ENCODE measurements around a stretch of chr17.

- RRBS: 16% methylated on average over 17 of the region's 71 CpGs
CAGE:
- cytosol, long polyA plus RNA: no peak
- long polyA plus RNA: no peak
- nucleus, long polyA plus RNA: no peak
Observed at GRCh38 chr17:81121708-81122415, 43.4 kb upstream of the PVALEF start.

DNA sequence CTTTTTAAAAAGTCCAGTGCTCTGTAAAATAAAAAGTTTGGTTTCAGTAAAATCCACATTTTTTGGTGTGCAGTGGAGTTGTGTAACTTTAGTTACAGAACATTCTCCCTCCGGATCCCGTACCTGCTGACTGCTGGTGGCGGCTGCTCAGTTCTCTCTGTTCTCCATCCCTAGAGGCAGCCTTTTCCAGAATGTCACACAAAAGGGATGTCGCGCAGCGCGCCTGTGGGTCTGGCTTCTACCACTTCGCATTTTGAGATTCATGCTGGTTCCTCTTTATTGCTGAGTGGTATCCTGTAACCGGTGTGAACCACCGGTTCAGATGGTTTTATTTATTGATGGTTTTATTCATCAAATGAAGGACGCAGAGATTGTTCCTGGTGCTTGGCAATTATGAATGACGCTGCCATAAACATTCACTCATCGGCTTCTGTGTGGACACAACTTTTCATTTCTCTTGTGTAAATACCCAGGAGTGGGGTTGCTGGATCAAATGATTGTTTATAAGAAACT lies 1.0 kb upstream of the CEP131 start:
- RRBS: no CpG with 5 or more reads among the region's 13 CpGs
CAGE:
- cytosol, long polyA plus RNA: no peak
- long polyA plus RNA: no peak
- nucleus, long polyA plus RNA: no peak

- RRBS: 82% methylated on average over 6 of the region's 26 CpGs
CAGE:
- cytosol, long polyA plus RNA: no peak
- long polyA plus RNA: no peak
- nucleus, long polyA plus RNA: no peak
Observed at GRCh38 chr17:81243087-81243859, 4.2 kb downstream of the NDUFAF8 start.

- RRBS: no CpG with 5 or more reads among the region's 11 CpGs
CAGE:
- cytosol, long polyA plus RNA: no peak
- long polyA plus RNA: no peak
- nucleus, long polyA plus RNA: no peak
Observed at GRCh38 chr17:81305255-81305761, 10.2 kb upstream of the SLC38A10 start.

GRCh38 chr17:81338943-81339858 lies 44.1 kb upstream of the SLC38A10 start:
- RRBS: no CpG with 5 or more reads among the region's 14 CpGs
CAGE:
- cytosol, long polyA plus RNA: no peak
- long polyA plus RNA: no peak
- nucleus, long polyA plus RNA: no peak

DNA sequence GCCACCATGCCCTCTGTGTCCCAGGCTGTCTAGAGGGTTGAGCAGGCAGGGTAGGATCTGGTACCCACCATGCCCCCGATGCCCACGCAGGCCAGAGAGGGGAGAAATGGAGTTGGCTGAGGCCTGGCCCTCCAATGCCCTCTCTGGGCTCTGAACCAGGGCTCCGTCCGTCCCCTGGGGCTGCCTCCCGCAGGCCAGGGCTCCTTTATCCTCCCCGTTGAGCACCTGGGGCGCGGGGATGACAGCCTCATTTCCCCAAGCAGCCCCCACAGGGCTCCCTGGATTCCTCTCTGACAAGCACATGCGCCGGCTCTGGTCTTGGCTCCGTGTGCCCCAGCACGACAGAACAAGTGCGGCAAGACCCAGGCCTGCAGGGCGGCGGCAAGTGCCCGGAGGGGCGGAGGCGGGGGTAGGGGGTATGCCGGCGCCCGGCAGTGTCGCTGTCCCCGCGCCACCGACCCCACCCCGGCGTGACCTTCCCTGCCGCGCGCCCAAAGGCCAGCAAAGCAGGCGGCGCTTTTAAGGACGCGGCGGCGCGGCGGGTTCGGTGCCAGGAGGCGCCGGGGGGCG lies 8.9 kb upstream of the BAHCC1 start:
- RRBS: 16% methylated on average over 25 of the region's 42 CpGs
CAGE:
- cytosol, long polyA plus RNA: no peak
- long polyA plus RNA: no peak
- nucleus, long polyA plus RNA: no peak

DNA sequence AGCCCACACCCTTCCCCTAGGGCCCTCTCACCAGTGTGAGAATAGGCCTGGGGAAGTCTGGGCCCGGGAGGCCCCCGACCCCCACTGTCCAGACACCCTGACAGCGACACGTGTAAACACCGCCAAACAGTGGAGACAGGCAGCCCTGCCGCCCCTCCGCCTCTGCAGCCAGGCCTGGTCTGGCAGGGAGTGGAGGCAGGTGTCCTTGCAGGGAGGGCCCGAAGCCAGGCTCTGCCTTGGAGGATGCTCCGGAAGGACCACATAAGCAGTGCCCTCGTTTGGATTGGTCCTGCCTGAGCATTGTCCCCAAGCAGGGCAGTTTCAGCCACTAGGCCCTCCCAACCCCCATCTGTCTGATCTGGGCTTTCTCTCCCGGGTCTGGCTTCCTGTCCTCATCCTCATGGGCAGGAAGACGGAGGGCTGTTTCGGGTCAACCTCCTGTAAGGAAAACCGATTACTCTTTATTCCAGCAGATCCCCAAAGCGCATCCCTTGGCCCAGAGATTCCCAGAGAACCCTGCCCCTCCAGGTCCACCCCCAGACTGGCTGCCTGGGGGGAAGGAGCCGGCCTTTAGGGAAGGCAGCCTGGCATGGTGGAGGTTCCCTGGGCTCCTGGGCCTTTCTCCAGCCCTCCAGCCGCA lies 6.3 kb upstream of the BAHCC1 start:
- RRBS: no CpG with 5 or more reads among the region's 17 CpGs
CAGE:
- cytosol, long polyA plus RNA: no peak
- long polyA plus RNA: no peak
- nucleus, long polyA plus RNA: no peak

DNA sequence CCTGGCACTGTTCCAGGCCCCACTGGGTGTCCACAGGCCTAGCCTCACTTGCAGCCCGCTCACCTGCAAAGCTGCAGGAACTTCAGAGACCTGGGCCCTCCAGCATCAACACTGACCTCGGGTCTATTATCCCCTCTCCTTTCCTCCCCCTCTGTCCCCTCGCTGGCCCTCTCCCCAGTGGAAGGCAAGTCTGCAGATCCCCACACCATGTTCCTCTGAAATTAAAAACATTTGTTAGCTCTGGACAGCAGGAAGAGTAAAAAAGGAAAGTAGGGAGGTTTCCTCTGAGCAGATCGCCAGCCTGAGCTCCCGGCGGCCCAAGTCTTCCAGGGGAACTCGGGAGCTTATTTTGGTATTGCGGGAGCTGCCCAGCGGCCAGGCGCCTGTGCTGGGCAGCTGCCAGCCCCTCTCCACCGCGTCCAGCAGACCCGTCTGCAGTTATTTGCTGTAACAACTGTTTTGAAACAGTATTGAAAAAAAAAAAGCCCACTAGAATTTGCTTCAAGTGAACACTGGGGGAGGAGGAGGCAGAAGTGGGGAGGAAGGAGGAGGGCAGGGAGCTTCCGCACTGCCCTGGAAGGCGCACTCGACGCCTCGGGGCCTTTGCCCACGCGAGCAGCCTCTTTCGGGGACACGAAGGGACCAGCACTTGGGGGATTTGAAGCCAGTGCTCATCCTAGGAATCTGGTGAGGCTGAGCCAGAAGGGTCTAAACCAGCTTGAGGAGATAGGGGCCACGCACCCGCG lies 3.3 kb upstream of the BAHCC1 start:
- RRBS: no CpG with 5 or more reads among the region's 25 CpGs
CAGE:
- cytosol, long polyA plus RNA: no peak
- long polyA plus RNA: no peak
- nucleus, long polyA plus RNA: no peak

GRCh38 chr17:81398070-81398431 lies 2.8 kb downstream of the BAHCC1 start:
- RRBS: 0% methylated on average over 1 of the region's 16 CpGs
CAGE:
- cytosol, long polyA plus RNA: no peak
- long polyA plus RNA: no peak
- nucleus, long polyA plus RNA: no peak

GRCh38 chr17:81398432-81398836 lies 3.2 kb downstream of the BAHCC1 start:
- RRBS: 20% methylated on average over 8 of the region's 33 CpGs
CAGE:
- cytosol, long polyA plus RNA: no peak
- long polyA plus RNA: no peak
- nucleus, long polyA plus RNA: no peak

DNA sequence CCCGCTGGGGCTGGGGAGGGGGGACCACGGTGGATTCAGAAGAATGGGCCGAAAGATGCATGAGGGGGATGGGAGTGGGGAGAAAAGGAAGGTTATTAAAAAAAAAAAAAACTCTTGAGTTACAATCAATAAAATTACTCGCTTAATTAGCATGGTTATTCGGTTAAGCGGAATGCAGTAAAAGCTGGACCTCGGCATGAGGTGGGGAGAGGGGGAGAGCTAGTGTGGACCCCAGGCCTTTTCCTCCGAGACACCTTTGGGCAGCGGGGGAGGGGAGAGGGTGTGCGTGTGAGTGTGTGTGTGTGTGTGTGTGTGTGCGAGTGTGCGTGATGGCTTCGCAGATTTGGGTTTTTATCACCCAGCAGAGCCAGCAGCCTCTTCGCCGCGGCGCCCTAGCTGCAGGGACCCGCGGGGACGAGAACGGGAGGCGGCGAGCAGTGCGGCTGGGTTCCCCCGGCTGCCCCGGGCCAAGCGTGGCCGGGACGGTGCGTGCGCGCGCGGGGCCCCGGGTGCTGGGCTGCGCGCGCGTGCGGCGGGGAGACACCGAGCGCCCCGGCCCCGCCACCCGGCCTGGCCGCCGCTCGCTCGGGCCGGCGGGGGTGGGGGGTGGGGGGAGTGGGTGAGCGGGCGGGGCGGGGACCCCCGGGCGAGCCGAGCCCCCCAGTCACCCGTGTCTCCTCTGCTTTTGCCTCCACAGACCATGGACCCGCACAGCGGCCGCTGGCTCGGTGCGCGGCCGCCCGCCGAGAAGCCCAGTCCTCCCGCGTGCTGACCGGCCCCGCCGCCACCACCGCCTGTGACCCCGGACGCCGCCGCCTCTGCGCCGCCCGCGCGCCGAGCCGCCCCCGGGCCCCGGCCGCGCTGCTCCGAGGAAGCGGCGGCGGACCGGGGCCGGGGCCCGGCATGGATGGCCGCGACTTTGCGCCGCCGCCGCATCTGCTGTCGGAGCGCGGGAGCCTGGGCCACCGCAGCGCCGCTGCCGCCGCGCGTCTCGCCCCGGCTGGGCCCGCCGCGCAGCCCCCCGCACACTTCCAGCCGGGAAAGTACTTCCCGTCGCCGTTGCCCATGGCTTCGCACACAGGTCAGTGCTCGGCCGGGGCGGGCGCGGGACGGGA lies 3.9 kb downstream of the BAHCC1 start:
- RRBS: 1% methylated on average over 57 of the region's 129 CpGs
CAGE:
- cytosol, long polyA plus RNA: no peak
- long polyA plus RNA: no peak
- nucleus, long polyA plus RNA: no peak

GRCh38 chr17:81432079-81432541 lies 36.9 kb downstream of the BAHCC1 start:
- RRBS: no CpG with 5 or more reads among the region's 18 CpGs
CAGE:
- cytosol, long polyA plus RNA: no peak
- long polyA plus RNA: no peak
- nucleus, long polyA plus RNA: no peak

GRCh38 chr17:81537064-81537772 lies 9.0 kb downstream of the FSCN2 start:
- RRBS: 29% methylated on average over 6 of the region's 29 CpGs
CAGE:
- cytosol, long polyA plus RNA: no peak
- long polyA plus RNA: no peak
- nucleus, long polyA plus RNA: no peak

DNA sequence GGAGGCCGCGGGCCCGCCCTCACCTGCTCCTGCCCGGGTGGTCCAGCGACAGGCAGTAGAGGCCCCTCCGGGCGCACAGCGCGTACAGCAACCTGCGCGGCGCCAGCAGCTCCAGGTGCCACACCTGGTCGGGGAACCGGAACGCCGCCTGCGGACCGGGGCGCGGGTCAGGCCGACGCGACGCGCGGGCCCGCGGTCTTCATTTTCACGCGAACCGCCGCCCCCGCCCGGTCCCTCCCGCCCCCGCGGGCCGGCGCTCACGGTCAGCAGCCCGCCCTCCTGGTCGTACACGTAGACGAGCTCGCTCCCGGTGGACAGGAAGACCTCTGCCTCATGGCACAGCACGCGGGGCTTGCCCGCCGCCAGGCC lies 264 bp downstream of the FAAP100 start:
- RRBS: 2% methylated on average over 37 of the region's 50 CpGs
CAGE:
- cytosol, long polyA plus RNA: no peak
- long polyA plus RNA: no peak
- nucleus, long polyA plus RNA: no peak

DNA sequence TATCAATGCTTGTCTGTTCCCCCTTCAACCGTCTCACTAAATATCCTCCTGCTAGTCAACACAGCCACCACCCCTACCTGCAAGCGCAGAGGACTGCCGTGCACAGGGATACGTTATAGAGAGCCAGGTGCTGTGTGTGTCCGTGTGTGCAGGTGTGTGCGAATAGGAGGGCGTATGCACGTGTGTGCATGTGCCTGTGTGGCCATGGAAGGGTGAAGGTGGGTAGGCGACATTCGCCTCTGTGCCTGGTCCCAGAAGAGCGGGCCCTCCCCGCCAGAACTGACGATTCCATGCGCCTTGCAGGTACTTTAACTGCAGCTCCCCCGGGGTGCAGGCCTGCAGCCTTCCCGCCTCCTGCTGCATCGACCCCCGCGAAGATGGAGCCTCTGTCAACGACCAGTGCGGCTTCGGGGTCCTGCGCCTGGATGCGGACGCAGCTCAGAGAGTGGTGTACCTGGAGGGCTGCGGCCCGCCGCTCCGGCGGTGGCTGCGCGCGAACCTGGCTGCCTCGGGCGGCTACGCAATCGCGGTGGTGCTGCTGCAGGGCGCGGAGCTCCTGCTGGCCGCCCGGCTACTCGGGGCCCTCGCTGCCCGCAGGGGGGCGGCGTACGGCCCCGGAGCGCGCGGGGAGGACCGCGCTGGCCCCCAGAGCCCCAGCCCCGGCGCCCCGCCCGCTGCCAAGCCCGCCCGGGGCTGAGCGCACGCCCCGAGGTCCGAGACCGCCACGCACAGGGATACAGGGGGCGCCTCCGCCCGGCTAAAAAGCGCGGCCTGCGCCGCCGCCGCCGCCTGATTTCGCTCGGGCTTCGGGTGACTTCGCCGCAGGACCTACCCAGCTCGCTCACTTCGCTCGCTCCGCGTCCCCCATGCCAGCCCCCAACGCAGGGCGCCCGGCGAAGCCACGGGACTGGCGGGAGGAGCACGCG lies 8.5 kb downstream of the PDE6G start:
- RRBS: 9% methylated on average over 39 of the region's 94 CpGs
CAGE:
- cytosol, long polyA plus RNA: no peak
- long polyA plus RNA: no peak
- nucleus, long polyA plus RNA: no peak

GRCh38 chr17:81651554-81652219 lies 4.7 kb downstream of the PDE6G start:
- RRBS: no CpG with 5 or more reads among the region's 28 CpGs
CAGE:
- cytosol, long polyA plus RNA: no peak
- long polyA plus RNA: no peak
- nucleus, long polyA plus RNA: no peak

DNA sequence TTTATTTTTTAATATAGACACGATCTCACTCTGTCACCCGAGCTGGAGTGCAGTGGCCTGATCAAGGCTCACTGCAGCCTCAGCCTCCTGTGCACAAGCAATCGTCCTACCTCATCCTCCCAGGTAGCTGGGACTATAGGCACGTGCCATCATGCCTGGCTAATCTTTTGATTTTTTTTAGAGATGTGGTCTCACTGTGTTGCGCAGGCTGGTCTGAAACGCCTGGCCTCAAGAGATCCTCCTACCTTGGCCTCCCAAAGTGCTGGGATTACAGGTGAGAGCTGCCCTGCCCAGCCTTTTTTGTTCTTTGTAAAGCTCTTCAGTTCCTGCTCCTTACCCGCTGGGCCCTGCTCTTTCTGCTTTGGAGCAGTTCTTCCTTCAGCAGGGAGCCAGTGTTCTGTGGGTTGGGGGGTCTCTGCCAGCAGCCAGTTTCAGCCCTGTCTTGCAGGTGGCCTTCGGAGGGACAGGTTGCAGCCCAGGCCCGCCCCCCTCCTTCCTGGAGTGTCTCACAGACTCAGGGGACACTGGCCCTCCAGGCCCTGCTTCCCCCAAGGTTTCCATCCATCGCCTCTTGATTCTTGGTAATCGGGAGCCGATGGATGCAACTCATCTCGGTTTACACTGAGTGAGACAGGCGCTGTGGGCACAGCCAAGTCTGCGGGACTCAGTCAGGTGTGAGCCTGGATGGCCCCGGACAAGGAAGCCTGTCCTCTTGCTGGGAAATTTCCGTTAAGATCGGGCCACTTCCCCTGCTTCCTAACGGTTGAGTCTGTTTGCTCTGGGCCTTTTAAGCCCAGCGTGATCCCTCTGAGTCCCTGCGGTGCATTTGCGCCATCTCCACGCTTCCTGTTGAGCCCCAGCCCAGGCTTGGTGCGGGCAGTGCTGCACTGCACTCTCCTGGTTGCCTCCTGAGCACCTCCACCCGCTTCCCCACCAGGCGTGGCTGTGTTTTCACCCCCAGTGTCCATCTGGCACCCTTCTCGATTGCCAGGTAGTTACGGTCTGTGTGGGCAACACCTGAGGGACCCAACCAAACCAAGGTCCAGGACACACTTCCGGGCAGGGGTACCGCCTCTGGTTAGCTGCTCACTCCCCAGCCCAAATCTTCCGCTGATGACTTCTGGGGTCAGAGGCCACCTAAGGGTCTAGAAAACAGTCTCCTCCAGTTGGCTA lies 1.8 kb upstream of the SLC25A10 start:
- RRBS: no CpG with 5 or more reads among the region's 31 CpGs
CAGE:
- cytosol, long polyA plus RNA: no peak
- long polyA plus RNA: no peak
- nucleus, long polyA plus RNA: no peak

DNA sequence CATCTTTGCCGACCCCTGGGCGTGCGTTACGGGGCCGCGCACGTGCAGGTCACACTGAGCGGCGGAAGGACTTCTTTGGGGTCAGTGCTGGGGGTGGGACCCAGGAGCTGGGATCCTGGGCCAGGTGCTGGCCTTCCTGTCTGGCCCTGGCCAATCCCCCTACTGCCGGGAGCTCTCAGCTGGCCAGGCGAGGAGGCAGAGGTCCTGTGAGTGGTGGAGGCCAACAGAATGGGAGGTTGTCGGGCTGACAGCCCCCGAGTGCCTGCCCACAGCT lies 2.0 kb downstream of the SLC25A10 start:
- RRBS: no CpG with 5 or more reads among the region's 13 CpGs
CAGE:
- cytosol, long polyA plus RNA: no peak
- long polyA plus RNA: no peak
- nucleus, long polyA plus RNA: no peak

DNA sequence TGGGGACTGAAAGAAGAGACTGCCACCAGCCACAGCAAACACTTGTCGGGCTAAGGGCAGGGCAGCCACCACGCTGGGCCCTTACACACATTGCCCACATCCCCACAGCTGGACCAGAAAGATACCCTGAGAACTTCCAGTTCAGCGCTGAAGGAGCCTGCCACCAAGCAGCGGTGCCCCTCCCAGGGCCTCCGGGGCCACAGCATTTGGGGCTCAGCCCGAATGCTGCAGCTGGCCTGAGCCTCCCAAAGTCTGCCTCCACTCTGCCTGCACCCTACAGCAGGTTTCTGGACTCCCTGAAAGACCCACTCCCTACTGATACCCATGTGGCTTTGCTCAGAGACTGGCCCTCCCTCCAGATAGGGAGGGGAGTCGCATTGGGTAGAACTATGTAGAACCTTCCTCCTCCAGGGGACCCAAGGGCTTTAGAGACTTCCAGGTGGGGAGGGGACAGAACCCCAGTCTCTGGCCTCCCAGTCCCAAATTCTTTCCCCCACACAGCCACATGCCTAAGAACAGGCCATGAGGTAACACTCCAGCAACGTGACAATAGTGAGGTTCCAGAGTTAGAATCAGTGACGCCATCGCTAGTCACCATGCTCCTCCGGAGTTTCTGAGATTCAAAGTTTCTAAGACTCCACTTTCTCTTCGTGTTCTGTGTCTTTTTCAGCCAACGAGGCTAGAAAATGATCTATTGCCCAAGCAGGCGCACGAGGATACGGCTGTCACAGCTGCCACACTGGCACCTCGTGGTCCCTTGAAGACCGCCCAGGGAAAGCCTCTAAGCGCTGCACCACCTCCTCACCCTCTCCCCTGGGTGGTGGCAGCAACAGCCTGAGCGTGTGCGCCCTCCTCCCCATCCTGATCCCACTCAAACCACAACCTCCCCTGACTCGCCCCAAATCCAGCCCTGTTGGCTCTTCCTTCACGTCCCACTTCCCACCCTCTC lies 1.3 kb downstream of the MCRIP1 start:
- RRBS: no CpG with 5 or more reads among the region's 23 CpGs
CAGE:
- cytosol, long polyA plus RNA: no peak
- long polyA plus RNA: no peak
- nucleus, long polyA plus RNA: no peak

GRCh38 chr17:81844906-81845822 lies 10.3 kb upstream of the PPP1R27 start:
- RRBS: 88% methylated on average over 2 of the region's 30 CpGs
CAGE:
- cytosol, long polyA plus RNA: no peak
- long polyA plus RNA: no peak
- nucleus, long polyA plus RNA: no peak